ENCODE measurements around the gene GFOD1.

- PRO-cap, 2 experiments = peak in 2 of 2 experiments; most common plus-strand start chr6:13275778 (in 2)
These were observed 52.8 kb downstream of the TBC1D7 start for GRCh38 chr6:13275454-13275999.

DNA sequence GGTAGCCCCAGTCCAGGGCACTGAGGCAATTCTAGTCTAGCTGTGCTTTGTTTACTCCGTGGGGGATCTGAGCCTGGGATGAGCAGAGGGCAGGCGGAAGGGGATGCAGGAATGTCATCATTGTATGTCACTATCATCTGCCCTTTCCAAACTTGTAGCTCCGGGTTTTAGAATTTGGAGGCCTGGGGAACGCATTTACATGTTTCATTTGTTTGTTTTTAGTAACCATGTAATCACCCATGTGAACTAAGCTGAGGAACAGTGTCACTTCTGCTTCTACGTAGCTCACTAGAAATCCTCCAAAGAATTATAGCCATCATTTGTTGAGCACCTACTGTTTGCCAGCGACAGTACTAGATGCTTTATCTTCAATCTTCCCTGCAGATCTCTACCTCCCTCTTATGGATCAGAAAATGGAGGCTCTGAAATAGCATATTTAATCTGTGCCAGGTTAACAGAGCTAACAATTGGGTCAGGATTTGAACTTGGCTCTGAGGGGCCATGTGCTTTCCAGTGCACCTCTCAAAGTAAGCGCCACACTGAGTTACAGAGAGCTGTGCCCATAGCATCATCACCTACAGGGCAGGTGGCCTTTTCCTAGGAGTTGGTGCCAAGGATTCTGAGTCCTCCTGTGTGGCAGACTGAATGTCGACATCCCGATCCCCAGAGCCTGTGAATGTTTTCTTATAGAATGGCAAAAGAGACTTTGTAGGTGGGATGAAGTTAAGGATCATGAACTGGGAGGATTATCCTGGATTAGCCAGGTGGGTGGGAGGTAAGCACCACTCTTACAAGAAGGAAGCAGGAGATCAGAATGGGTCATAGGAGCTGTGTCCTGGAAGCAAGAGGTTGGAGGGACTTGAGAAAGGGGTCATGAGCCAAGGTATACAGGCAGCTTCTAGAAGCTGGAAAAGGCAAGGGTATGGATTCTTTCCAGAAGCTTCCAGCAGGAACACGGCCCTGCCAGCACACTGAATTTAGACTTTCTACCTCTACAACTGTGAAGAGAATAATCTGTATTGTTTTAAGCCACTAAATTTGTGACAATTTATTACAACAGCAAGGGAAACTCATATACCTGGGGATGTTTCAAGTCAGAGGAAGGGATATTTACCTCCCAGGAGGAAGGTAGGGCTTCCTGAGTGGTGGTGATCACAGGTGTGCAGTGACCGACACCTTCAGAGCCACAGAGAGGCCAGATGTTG is 67.9 kb upstream of the TBC1D7 start:
- PRO-cap, 2 experiments = peak in 2 of 2 experiments; most common plus-strand start position 338 of the sequence (in 2); most common minus-strand start position 148 of the sequence (in 1)

GRCh38 chr6:13406614-13407274 is 78.4 kb upstream of the TBC1D7 start:
- PRO-cap, 2 experiments = no peak in any of the 2 experiments

- PRO-cap, 2 experiments = no peak in any of the 2 experiments
These were observed 48.1 kb downstream of the GFOD1 start for GRCh38 chr6:13439276-13439641.

GRCh38 chr6:13485487-13486604 is 1.6 kb downstream of the GFOD1 start:
- PRO-cap, 2 experiments = peak in 2 of 2 experiments; most common plus-strand start chr6:13486450 (in 2); most common minus-strand start chr6:13486141 (in 1)

- PRO-cap, 2 experiments = peak in 2 of 2 experiments; most common plus-strand start chr6:13487313 (in 1); most common minus-strand start chr6:13487319 (in 2)
These were observed at the start of gene GFOD1 for GRCh38 chr6:13487197-13488109. TSS of gene GFOD1 (minus strand) at chr6:13487600.

- PRO-cap, 2 experiments = no peak in any of the 2 experiments
These were observed 36.8 kb downstream of the NOL7 start for GRCh38 chr6:13651830-13652447.

DNA sequence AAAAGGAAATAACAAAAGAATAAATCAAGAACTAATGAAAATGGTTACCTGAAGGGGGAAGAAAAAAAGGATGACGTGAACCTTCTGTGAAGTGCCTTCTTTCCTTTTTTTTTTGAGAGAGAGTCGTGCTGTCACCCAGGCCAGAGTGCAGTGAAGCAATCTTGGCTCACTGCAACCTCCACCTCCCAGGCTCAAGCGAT is 30.0 kb downstream of the RANBP9 start:
- PRO-cap, 2 experiments = no peak in any of the 2 experiments

DNA sequence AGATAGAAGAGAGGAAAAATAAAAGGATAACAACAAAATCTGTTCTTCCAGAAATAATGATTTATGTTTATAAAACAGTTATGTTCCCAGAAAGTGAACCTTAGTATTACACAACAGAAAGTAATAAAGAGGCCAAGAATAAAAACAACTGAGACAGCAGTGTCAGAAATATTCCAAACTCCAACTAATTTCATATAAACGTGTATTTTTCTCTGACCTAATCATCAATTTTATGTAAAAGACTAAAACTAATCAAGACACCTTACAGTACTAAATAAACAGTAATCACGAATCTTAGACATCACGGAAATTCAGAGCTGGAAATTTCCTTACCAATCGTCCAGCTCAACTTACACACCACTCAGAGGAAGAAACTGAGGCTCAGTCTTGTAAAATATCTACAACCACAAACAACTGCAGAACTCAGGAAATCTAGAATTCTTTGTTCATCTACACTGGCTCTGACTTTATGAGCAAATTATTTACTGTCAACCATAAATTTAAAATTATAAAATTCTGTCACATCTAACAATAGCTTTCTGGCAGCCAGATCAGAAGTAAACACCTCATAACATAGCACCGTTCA is 2.6 kb downstream of the RANBP9 start:
- PRO-cap, 2 experiments = no peak in any of the 2 experiments

GRCh38 chr6:13733033-13734100 is 21.7 kb upstream of the RANBP9 start:
- PRO-cap, 2 experiments = no peak in any of the 2 experiments

- PRO-cap, 2 experiments = peak in 2 of 2 experiments; most common plus-strand start chr6:14132455 (in 1)
These were observed 14.7 kb downstream of the CD83 start for GRCh38 chr6:14132267-14132702.

DNA sequence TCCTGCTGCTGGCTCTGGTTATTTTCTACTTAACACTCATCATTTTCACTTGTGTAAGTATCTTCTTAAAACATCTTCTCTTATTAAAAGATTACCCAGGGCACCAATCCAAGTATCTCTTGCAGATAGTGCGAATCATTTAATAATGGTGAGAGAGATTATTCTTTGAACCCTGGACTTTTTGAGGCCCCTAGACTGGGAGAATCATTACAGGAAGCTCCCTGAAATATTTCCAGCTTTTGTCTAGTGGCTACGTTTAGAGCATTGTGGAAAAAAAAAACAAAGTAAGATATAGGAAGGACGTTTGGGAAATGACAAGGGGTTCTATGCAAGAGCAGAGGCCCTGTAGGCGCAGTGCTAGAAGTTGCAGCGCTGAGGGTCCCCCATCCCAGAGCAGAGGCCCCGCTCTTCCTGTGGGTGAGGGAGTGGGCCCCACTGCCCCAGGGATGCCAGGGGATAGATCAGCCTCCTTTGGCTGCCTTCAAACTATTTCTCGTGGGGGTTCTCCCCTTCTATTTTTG is 16.2 kb downstream of the CD83 start:
- PRO-cap, 2 experiments = peak in 2 of 2 experiments; most common plus-strand start position 365 of the sequence (in 2)

GRCh38 chr6:14550538-14551186 is 433.1 kb downstream of the CD83 start:
- PRO-cap, 2 experiments = no peak in any of the 2 experiments

DNA sequence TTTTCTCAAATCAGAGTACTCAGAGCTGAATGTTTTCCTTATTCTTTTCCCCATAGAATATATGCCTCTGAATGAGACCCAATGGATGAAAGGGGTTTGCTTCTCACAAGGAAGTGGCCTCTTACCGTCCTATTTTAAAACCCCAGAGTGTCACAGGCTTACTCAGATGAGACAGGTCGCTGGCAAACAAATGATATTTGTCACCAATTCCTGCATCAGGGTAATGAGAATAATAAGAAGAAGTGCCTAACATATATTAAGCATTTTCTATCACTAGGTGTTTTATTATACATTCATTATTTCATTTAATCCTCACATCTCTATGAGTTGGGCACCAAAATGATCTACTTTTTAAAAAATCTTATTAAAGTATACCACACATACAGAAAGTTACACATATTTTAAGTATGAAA is 538.7 kb downstream of the CD83 start:
- PRO-cap, 2 experiments = peak in 1 of 2 experiments; most common plus-strand start position 165 of the sequence (in 1)

DNA sequence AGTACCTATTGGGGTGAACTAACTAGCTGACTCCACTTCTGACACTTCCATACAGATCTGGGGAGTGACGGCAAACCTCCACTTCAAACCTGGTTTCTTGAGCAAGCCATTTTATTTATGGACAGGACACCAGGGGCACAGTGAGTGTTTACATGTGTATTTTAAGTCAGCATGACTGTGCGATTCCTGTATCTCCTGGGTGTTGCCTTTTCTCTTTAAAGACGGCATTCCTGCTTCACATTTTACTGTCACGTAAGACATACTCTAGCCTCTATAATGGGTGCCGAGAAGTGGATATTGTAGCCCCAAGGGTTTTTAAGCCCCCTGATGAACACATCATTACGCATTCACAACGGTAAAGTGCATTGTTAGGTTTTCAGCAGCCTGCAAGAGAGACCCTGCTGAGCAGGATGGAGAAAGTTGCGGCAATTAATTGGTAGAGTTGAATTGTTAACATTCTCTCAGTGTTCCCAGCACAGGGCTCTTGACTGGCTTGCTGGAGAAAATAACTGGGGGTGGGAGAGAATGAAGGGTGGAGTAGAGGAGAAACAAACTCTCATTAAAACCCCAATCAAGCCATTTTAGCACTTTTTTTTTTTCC is 468.3 kb upstream of the JARID2 start:
- PRO-cap, 2 experiments = no peak in any of the 2 experiments

DNA sequence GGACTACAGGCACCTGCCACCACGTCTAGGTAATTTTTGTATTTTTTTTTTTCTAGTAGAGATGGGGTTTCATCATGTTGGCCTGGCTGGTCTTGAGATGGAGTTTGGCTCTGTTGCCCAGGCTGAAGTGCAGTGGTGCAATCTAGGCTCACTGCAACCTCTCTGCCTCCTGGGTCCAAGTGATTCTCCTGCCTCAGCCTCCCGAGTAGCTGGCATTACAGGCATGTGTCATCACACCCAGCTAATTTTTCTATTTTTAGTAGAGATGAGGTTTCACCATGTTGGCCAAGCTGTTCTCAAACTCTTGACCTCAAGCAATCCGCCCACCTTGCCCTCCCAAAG is 404.3 kb upstream of the JARID2 start:
- PRO-cap, 2 experiments = peak in 2 of 2 experiments; most common minus-strand start position 181 of the sequence (in 2)

GRCh38 chr6:14841976-14842351 is 403.9 kb upstream of the JARID2 start:
- PRO-cap, 2 experiments = peak in 2 of 2 experiments; most common plus-strand start chr6:14842099 (in 2)

- PRO-cap, 2 experiments = peak in 2 of 2 experiments; most common plus-strand start chr6:14857735 (in 2); most common minus-strand start chr6:14857602 (in 2)
These were observed 388.3 kb upstream of the JARID2 start for GRCh38 chr6:14857439-14858114.

DNA sequence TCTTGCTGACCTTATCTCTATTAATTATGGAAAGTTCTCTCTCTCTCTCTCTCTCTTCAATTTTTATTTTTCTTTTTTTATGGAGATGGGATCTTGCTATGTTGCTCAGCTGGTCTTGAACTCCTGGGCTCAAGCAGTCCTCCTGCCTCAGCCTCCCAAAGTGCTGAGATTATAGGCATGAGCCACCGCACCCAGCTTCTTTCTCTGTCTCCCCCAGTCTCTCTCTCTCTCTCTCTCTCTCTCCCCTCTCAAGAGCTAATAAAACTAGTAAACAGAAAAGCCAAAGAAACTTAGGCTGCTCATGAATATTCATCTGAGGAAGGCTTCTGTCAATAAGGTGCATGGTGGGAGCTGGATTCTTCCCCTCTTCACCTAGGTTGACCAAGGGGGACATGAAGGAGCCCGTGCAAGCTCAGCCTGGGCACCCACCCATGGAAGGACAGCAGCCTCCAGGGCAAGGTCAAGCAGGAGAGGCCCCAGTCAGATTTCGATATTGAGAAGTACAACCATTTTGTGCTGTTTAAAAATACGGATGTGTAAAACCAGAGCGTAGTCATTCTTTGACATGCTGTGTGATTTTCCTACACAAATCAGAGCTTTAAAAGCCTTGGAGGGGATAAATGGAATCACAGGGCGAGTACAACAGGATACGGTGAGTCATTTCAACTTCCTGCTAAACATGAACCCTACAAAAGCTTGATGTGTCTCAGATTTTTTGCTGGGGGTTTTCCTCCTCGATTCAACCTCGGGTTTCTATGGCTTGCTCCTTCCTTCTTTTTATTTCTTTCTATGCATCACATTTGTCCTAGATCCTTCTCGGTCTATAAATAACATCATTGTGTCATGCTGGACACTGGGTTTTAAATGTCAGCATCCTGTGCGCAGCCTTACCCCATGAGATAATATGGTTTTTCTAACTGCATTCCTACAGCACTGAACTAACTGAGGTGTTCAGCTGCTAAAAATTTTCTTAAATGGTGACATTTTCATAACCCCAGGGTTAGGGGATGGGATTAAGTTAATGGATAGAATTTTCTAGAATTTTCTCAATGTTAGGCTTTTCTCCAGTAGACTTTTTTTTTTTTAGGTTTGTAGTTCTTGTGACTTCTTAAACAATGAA is 368.9 kb upstream of the JARID2 start:
- PRO-cap, 2 experiments = peak in 2 of 2 experiments; most common plus-strand start position 718 of the sequence (in 2); most common minus-strand start position 243 of the sequence (in 2)

GRCh38 chr6:14890198-14890513 is 355.7 kb upstream of the JARID2 start:
- PRO-cap, 2 experiments = peak in 2 of 2 experiments; most common minus-strand start chr6:14890283 (in 2)

Measured in monocyte (primary cell).